Bronchus fibroblast of lung (primary cell): ENCODE results near the gene MAGEB1.

DNA sequence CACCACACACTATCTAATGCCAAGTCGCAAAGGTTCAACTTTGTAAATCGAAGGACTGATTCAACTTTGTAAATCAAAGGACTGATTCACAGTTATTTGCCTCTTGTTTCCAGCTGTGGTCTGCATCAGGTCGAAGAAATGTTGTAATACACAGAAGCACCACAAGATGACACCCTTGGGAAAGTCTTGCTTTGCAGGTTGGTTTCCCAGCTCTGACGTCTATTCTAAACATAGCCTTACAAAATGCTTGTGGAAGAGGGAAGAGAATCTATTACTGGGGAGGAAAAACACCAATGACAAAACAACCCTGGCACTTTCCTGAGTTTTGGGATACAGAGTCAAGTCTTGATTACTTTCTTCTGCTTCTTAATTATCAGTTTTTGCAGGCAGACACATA lies 35.3 kb downstream of the SUPT20HL1 start:
- RAMPAGE, long total RNA = no peak

DNA sequence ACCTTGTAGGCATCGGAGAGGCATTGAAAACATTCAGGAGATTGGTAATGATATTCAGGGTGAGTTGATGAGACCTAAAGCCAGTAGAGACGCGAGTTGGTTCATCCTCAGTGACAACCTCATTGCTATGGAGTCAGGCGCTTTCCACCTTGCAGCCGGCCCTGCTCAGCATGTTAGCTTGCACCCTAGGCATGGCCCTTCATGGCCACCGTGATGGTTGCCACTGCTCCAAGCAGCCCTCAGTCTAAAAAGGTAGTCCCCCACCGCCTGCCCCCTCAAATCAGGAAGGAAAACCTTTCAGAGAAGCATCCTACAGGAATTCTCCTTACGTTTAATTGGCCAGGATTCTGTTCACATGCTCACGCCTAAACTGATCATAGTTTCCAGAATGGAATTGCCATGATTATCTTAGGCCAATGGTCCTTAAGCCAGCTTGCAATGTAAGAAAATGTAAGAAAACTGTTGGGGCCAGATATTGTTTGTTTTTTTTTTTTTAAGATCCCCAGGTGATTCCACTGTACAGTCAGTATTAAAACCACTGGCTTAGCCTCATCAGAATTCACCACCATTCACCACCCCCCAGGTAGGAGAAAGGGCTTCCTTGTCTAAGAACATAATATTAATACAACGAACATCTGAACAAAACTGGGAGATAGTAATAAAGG lies 114.4 kb downstream of the POLA1 start:
- RAMPAGE, long total RNA = no peak

DNA sequence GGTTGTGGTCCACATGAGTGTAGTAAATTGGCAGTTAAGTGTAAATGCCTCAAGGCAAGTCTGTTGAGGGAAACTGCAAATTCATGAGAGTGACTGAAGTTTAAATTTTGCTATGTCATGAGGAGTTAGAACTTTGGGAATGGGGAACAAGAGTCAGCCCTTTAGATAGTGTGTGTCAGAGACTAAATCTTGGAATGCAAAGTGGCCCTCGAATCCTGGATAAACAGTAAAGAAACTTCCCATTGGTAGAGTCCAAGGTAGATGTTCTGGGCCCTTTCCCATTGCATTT lies 11.7 kb downstream of the MAGEB5 start:
- RAMPAGE, long total RNA = no peak

- RAMPAGE, long total RNA = no peak
These were observed 61.8 kb upstream of the DCAF8L1 start for GRCh38 chrX:28043088-28043425.

- RAMPAGE, long total RNA = no peak
These were observed 289.9 kb upstream of the DCAF8L1 start for GRCh38 chrX:28271174-28271495.

- RAMPAGE, long total RNA = no peak
These were observed 419 bp upstream of the IL1RAPL1 start for GRCh38 chrX:28586842-28587211.

DNA sequence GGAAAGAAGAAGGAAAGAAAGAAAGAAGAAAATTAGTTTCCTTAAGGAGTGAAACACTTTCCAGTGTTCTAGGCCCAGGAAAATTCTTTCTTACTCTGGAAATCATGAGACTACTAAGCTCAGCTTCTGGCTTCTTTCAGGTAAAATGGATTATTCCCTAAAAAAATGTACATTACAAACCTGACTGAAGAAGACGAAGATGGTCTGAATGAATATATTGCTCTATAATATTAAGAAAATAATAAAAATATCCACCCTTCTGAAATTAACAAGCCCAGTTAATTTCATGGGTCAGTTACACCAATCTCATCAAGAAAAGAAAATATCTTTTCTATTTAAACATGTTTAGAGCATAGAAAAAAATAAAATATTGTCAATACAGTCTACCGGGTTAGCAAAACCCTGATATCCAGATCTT lies 118.0 kb upstream of the MAGEB2 start:
- RAMPAGE, long total RNA = no peak

GRCh38 chrX:30243627-30243826 lies 1.7 kb downstream of the MAGEB4 start:
- RAMPAGE, long total RNA = no peak

DNA sequence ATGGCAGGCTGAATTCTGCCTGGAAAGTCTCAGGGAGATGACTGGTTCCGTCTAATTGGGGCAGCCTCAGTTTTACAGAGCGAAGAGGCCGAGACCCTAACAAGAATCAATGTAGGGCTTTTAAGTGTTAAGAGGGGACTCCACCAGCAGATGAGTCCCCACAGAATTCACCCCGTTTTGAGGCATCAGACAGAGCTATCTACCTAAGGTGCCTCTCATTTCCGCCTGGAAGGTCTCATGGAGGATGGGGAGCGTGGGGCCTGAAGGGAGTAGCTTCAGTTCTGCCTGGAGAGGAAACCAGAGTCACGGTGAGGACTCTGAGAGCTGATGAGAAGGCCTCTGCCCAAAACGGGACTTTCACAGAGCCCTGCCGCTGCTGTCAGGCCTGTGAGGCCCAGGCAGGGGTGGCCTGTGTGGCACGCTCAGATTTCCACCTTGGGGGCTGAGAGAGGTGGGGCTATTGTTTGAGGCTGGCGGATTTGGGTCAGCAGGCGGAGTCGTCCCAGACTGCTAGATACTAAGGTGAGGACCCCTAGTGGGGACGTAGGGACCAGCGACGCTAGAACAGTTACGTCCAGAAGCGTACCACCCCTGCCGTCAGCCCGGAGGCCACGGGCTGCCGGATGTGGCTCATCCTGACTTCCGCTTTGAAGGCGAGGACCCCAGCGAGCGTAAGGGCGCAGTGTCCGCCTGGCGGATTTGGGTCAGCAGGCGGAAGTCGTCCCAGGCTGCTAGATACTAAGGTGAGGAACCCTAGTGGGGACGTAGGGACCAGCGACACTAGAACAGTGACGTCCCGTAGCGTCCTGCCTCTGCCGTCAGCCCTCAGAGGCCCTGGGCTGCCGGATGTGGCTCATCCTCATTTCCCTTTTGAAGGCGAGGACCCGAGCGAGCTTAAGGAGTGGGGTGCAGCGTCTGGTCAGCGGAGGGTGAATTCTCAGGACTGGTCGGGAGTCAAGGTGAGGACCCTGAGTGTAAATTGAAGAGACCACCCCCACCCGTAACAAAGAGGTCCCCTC lies at the start of gene MAGEB1:
Gene MAGEB1 (plus strand): TSS at position 633 of the 1,019 bp plus-strand sequence.
- RAMPAGE, long total RNA = no peak

- RAMPAGE, long total RNA = no peak
These were observed 9.5 kb downstream of the TASL start for GRCh38 chrX:30567975-30568510.

DNA sequence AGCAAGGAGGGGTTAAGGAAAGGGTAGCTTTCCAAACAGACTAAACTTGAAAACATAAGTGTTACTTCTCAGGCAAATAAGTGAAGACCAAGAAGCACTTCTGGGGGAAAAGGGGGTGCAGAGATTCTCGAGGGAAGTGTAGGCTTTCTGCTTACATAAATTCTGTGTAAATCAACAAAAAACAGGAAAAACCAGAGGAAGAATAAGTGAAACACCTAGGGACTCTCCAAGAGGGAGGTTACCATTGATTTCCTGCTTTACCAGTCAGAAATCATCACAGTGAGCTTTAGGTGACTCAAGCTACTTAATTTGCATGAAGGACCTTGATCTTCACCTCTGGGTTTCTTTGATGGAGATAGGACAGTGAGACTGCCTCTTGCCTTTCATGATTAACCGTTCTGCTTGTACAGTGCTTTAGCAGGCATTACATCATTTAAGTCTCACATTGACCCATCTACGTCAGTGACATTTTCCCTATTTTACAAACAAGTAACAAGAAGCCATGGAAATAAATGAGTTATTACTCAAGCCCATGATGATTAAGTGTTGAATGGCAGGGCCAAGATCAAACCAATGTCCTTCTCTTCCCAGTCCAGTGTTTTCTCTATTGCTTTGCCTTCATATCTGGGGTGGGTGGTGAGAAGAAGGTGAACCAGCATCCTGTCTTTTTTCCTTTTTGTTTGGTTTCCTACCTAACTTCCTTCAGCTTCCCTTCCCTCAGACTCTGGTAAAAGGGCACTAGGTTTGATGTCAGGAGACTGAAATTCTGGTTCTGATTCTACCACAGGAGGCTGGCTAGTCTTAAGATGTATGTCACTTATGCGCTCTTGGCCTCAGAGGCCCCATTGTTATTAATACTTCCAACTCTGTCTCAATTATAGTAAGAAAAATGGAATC lies 3.3 kb upstream of the GK start:
- RAMPAGE, long total RNA = no peak

DNA sequence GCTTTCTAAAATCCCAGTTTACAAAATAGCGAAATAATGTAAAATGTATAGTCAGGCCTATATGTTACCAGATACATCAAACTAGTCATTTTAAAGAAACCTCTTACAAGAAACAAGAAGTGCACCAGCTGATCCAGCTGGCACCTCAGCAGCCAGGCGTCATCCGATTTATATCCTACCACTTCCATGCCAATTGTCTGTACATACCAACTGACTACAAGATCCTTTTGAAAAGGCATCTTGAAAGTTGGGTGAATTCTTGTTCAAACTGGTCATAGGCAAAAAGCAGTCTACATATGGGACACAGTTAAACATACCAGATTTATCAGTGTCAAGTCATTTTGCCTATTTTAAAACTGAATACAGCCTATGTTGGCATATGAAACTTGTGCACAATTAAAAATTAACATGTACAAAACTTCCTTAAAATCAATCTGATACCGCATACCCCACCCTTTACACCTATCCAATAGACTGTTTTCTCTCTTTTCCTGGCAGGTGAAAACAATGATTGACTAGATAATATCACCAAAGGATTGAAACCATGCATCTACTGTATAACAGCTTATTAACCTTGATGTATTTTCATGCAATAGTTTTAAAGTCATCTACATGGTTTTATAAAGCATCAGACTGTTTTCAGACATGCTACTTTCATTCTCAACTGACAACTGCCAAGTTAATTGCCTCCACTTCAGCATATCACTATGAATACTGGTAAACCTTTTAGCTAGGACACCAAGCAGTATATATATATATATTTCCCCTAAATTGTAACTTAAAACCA lies 60.2 kb downstream of the TAB3 start:
- RAMPAGE, long total RNA = no peak

DNA sequence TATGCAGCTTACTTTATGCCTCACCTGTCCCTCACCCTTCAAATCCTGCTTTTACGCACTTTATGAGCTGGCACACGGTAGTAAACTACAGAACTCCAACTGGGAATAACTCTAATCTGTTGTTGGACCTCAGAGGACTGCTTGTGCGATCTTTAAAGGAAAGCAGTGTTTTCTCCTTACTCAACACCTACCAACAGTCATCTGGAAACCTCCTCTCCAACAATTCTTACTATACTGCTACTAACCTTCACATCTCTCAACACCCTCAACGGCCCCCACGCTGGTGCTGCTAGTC lies 673 bp downstream of the TAB3 start:
- RAMPAGE, long total RNA = no peak

DNA sequence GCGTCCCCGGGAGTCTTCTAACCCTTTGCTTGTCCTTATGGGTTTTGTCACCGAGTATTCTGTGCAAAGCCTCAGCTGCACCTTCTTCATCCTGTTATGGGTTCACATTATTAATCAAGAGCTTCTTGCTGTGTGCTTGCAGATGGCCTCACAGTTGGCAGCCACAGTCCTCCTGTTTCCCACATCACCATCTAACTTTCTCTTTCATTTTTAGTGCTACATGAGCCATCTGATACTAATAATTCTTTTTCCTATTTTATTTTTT lies 669 bp upstream of the TAB3 start:
- RAMPAGE, long total RNA = no peak

DNA sequence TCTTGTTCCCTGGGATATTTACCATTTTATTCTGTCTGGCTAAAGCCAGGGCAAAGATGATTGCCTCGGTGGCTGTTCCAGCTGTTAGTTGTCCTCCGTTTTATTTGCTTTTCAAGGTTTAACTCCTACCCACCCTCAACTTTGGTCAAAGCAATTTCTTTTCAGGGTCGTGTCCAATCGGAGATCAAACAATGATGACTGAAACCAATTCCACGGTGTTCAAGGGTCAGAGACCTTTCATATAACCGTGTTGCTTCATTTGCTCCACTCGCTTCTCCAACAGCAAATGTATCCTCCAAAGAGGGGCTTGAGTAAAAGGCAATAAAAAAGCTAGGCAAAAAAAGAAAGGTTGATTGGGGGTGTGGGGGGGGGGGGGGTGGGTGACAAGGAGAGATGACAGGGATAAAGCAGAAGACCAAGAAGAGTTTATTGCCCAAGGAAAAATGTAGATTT lies 193.6 kb upstream of the FTHL17 start:
- RAMPAGE, long total RNA = no peak

DNA sequence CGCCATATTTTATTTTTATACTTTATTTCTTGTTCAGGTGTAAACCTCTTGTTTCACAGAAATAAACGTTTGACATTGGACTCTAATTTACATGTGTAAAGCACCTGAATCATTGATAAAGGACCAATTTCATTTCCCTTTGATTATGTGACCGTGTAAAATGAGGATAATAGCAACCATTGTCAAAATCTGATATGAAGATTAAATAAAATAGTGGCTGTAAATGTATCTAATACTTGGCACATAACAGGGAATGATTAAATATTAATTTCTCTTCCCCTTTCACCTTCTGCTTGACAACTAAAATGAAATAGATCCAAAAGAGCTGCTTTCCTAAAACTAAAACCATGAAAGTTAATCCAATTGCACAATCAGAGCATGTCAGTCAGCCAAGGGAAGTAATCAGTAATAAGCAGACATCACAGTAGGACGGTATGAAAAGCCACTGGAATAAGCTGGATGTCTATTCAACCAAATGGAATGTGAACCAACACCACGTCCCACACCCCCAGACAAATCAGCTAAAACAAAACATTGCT lies 859.2 kb upstream of the FTHL17 start:
- RAMPAGE, long total RNA = no peak

DNA sequence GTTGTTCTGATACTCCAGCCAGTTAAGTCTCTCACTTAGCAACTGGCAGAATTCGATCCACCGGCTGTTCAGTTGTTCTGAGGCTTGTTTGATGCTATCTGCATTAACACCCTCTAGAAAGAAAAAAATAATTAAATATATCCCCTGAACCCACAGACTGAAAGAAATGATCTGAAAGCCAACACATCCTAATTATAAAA lies 720.0 kb downstream of the DMD start:
- RAMPAGE, long total RNA = no peak

DNA sequence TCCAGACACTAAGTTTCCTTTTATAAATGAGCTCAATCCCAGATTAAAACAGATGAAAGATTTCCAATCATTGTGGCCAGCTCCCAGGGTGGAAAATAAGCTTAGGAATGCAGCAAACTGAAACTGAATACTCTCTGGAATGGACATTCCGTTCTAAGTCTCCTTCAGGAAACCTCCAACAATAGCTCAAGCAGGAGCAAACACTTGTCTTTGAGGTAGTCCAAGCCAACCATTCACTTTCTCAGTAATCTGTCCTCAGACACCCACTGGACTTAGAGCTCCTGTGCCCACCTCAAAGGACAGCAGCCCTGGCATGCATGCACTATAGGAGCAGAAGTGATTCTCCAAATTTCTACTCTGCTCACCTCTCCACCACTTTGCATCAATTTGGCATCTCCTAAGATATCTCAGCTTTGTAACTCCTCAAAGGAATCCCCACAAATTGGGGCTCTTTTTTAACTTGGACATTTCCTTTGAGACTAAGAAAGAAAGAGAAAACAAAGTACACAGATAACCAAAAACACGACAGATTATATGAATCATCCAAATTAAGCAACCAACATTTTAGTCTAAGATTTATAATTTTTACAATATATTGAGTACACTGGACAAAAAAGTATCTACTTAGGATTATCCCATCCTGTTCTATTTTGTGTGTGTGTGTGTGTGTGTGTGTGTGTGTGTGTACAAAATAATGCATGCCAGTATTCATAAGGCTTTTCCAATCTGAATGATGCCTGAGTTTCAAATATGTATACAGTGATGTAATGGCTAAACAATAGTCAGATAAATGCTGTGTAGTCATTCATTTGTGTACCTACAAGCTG lies 16.1 kb downstream of the DMD start:
- RAMPAGE, long total RNA = no peak

GRCh38 chrX:34654939-34655477 lies 2.1 kb downstream of the TMEM47 start:
- RAMPAGE, long total RNA = no peak

DNA sequence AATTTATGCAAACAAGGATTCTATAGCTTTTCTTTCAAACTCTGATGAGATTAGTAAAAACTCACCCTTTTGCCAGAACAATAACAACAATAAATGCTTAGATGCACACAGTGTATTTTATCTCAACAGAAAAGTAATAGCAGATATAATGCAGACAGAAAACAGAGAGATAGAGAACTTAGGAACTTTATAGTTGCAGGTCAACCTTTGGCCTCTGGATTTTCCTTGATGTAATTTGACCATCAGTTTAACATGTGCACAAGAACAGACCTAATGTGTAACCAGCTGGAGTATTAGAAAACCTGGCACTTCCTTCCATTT lies 358.6 kb upstream of the MAGEB16 start:
- RAMPAGE, long total RNA = no peak